SK-N-MC (cell line): ENCODE measurements around a stretch of chr18.

GRCh38 chr18:9418021-9418369 is 57.3 kb upstream of the RALBP1 start:
- RRBS, result no CpG with 5 or more reads among the region's 5 CpGs

DNA sequence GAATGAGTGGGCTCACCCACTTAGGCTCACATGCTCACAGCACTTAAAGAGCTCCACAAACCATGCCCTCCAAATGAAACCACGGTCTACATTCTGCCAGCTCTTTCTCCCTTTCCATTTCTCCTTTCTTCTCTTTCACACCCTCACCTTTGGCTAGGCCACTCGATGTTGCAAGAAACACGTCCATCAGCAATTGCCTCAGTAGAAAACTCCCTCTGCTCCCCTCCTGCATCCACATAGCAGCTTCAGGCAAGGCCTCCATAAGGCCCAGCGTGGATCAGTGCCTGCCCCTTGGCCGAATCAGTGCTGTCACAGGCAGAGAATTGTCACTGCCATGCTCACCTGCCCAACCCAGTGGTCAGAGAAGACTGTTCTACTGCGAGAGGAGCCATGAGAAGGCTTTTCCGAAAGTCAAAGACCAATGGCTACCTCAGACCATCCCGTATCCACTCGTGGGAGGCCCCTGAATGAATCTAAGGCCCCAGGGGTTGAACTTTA is 1.3 kb upstream of the RALBP1 start:
- RRBS, result no CpG with 5 or more reads among the region's 9 CpGs

DNA sequence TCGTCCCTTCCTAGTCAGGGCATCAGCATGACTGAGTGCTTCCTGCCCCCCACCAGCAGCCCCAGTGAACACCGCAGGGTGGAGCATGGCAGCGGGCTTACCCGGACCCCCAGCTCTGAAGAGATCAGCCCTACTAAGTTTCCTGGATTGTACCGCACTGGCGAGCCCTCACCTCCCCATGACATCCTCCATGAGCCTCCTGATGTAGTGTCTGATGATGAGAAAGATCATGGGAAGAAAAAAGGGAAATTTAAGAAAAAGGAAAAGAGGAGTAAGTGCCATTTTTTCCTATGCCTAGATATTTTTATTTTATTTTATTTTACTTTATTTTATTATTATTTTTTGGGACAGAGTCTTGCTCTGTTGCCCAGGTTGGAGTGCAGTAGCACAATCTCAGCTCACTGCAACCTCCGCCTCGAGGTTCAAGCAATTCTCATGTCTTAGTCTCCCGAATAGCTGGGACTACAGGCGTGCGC is 37.7 kb downstream of the RALBP1 start:
- RRBS, result no CpG with 5 or more reads among the region's 11 CpGs

DNA sequence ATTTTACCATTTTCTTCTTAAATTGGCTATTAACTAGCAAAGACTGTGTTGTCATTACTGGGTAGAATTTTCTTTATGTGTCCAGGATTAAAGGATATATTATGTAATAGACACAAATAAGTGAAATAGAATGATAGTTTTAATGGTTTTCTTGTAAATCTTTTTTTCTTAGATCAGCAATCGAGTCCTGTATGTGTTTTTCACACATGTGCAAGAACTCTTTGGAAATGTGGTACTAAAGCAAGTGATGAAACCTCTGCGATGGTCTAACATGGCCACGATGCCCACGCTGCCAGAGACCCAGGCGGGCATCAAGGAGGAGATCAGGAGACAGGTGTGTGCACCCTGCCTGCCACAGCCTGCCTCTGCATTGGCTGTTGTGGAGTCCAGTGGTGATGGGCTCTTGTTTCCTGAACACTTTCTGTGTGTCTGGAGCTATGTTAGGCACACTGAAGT is 49.1 kb downstream of the RALBP1 start:
- RRBS, result no CpG with 5 or more reads among the region's 5 CpGs

DNA sequence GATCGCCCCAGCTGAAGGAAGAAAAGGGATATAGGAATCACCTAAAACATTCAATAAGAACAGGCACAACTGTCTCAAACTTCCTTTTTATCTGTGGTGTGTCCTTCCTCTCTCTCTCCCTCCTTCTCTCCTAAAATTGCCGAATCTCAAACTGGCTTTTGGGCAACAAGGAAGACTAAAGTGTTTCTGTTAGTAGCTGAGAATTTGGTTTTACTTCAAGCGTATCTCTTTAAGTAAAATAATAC is 23.6 kb upstream of the RAB31 start:
- RRBS, result no CpG with 5 or more reads among the region's 3 CpGs

DNA sequence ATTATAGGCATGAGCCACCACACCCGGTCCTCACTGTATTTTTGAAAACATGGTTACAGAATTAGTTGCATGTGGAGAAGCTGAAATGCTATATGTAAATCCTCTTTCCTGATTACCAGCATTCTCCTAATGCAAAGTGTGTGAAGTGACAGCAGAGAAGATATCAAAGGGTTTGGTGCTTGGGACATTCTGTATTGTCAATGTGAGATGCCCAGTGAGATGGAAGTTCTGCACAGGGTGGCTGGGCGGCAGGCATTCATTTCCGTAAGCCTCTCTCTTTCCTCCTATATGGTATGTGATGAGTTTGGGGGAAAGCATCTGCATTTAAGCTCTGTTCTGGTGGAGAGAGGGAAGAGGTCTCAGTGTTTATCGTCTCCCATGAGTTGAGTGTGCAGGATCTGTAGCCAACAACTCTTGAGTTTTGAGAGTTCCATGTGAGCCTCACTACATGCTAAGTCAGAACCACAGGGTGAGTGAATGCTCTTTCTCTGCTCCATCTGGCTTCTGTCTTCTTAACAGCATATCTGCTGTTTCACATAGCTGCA is 22.5 kb downstream of the RAB31 start:
- RRBS, result no CpG with 5 or more reads among the region's 4 CpGs

DNA sequence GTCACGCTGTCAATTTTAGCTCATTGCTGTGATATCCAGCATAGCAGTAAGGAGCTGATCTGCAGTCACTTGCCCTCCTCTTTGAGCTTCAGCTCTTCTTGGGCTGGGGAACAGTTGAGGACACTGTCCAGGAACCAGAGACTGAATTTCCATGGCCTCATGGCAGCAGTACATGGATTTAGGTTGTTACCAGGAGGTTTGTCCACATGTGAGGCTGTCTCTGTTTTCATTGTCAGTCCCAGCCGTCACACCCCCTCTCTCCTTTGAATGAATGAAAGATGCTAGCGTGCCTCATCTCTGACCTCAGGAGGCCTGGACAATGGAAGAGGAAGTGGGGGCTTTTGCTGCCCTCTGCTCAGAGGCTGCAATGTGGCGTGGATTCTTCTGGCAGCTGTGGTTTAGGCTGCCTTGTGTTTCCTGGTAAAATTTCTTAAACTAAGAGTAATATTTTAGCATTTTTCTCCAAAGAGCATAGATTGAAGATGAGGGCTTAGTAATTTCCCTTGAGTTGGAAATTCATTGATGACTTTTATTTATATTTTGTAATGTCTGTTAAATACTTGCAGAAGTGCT is 47.5 kb downstream of the RAB31 start:
- RRBS, result no CpG with 5 or more reads among the region's 4 CpGs

- RRBS, result no CpG with 5 or more reads among the region's 5 CpGs
Measured at GRCh38 chr18:9762442-9763011, 54.4 kb downstream of the RAB31 start.

DNA sequence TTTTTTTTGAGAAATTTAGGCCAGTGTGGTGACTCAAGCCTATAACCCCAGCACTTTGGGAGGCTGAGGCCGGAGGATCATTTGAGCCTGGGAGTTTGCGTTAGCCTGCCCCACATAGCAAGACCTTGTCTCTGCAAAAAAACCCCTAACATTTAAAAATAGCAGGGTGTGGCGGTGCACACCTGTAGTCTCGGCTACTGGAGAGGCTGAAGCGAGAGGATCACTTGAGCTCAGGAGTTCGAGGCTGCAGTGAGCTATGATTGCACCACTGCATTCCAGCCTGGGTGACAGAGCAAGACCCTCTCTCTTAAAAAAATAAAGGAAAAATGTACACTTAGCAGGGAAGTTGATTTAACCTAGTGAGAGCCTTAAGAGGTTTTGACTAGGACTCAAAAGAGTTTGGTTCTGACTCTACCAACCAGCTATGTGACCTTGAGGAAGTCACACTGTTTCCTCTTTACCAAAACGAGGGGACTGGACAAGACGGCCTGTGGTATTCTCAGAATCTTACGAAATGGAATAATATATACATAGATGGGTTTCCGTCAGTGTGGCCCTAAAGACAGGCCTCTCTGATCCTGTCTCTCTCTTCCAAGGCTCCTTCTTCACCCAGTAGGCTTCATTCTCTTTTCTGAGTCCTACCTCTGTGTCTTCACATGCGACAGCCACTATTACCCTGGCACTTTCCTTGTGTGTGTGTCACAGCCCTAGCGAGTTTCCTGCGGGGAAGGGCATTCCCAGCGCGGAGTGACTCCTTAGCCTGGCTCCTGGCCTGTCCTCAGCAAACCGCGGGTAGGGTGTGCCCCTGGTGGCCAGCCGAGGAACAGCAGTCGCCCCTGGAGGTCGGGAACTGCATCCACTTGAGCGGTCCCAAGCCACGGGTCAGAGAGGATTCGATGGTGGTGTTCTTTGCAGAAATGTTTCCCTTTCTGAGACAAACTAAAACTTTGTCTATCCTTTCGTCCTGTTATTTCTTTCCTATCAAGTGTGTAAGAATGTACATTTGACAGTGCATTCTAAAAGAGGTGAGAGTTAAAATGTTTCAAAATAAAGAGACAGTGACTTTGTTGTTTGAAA is 63.1 kb downstream of the RAB31 start:
- RRBS, result no CpG with 5 or more reads among the region's 24 CpGs

- RRBS, result no CpG with 5 or more reads among the region's 4 CpGs
Measured at GRCh38 chr18:9824873-9825480, 60.8 kb upstream of the TXNDC2 start.

GRCh38 chr18:9849473-9850172 is 36.1 kb upstream of the TXNDC2 start:
- RRBS, result no CpG with 5 or more reads among the region's 17 CpGs

DNA sequence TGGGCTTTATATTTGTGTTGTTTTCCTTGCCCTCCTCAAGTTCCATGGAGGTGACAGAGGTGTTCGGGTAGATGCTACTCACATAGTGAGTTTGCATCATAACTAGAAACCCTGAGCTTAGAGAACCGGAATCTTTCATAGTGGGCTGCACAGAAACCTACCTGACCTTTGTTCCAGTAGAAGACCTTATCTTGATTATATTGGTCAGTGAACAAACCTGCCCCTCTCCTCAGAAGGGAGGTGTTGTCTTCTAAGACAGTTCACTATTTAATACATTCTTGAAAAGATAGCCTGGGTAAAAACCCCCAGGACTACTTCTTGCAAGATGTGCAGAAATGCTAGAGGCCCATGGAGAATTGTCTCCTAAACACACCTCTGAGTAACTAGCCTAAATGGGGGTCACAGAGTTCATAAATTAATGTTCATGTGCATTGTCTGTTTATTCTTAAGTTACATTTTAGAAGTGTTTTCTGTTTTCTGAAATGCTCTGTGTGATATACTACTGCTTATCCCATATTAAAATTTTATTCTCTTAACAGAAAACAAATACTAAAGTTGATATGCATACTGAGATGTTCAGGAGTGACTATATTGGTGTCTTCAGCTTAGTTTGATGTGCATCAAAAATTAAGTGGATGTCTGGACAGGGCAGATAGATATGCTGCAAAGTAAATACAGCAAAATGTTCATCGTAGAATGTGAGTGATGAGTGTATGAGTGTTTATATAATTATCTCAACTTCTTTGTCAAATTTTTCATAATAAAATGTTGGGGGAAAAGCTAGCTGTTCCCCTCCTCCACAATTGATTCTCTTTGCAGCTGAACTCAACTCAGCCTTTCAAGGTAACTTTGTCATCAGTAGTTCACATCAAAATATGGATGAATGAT is 13.0 kb downstream of the VAPA start:
- RRBS, result no CpG with 5 or more reads among the region's 3 CpGs

- RRBS, result no CpG with 5 or more reads among the region's 8 CpGs
Measured at GRCh38 chr18:9929116-9929931, 15.5 kb downstream of the VAPA start.

DNA sequence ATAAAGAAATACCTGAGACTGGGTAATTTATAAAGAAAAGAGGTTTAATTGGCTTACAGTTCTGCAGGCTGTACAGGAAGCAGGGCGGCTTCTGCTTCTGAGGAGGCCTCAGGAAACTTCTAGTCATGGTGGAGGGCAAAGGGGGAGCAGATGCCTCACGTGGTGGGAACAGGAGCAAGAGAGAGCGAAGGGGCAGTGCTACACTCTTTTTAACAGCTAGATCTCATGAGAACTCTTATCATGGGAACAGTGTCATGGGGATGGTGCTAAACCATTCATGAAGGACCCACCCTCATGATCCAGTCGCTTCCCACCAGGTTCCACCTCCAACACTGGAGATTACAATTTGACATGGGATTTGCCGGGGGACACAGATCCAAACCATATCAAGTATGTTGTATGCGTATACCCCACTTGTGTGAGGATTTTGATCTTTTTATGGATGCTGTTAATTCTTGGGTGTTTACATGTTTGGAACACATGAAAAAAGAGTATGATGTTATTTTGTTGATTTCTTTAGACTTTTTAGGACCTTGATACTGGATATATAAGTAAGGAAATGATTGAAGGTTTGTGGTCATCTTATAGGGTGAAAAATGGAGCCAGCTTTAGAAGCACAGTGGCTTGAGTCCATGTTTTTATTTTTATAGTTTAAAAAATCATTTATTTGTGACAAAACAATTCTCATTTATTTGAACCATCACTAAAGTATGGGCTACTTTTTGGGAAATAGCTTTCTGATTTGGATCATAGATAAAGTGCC is 28.9 kb downstream of the VAPA start:
- RRBS, result no CpG with 5 or more reads among the region's 6 CpGs

DNA sequence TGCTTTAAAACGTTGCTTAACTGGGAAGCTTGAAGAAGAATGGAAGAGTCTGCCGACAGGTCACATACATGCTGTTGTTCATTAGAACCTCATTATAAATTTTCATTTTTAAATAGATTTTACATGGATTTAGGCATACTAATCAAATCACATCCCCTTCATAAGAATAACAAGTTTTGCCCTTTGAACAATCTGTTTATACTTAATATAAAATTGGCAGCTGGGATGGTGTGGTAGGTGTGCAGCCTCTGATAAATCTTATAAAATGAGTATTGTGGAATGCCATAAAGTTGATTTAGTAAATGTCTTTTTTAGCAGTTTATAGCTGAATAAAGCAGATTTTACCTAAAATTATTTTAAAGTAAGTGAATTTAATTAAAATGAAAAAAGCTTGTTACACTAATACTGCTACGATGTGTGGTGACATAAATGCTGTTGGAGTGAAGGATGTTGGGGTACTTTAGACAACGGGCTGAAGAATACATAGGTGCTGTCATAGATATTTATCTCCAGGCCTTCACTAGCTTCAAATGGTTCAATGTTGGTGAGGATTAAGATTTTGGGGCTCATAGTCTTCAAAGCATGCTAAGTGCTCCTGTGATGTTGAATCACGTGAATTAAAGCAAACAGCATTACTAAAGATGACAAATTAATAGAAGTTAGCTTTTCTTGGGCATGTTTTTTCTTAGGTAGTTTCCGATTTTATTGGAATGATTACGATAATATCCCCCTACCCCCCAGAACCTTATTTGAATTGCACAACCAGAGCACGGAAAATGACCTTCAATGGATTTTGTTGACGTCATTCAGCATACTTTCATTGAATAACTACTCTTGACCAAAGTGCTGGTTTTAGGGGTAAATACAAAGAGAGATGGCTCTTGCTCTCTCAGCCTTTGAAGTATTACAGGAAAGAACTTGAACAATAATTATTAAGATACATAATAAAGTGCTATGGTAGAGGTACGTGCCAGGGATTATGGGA is 35.7 kb downstream of the VAPA start:
- RRBS, result no CpG with 5 or more reads among the region's 10 CpGs

GRCh38 chr18:9968156-9968575 is 54.4 kb downstream of the VAPA start:
- RRBS, result no CpG with 5 or more reads among the region's 13 CpGs

DNA sequence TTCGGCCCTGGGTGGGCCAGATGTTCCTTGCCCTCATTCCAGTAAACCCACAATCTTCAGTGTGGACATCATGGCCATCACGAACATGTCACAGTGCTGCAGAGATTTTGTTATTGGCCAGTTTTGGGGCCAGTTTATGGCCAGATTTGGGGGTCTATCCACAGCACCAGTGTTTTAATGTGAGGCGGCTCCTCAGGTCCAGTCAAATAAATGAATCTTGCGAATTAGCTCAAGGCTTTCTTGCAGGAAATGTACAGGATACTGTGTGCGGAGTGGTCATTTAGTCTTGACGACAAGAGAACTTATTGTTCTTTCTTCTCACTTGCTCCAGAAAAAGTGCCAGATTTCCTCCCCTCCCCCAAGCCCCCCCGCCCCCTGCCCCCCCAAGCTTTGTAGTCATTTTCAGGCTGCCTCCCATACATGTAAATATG is 228.6 kb upstream of the APCDD1 start:
- RRBS, result no CpG with 5 or more reads among the region's 7 CpGs

DNA sequence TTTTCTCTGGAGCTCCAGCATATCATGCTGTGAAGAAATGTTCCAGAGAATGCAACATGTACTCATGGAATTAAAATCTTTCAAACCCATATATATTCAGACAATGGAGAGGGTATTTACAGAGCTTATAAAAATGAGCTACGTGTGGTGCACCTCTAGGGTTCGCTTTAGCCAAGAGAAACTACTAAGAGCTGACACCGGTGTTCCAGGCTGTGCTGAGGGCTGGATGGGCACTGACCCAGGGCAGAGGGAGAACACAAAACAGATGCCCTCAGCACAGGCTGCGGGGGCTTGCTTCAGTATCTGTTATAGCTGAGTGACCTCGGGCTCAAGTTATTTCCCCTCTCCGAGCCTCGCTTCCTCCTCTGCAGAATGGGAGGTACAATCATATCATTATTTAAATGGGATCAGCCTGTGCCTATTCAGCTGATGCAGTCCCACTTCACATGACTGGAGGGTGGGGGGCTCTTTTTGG is 156.2 kb upstream of the APCDD1 start:
- RRBS, result no CpG with 5 or more reads among the region's 7 CpGs

DNA sequence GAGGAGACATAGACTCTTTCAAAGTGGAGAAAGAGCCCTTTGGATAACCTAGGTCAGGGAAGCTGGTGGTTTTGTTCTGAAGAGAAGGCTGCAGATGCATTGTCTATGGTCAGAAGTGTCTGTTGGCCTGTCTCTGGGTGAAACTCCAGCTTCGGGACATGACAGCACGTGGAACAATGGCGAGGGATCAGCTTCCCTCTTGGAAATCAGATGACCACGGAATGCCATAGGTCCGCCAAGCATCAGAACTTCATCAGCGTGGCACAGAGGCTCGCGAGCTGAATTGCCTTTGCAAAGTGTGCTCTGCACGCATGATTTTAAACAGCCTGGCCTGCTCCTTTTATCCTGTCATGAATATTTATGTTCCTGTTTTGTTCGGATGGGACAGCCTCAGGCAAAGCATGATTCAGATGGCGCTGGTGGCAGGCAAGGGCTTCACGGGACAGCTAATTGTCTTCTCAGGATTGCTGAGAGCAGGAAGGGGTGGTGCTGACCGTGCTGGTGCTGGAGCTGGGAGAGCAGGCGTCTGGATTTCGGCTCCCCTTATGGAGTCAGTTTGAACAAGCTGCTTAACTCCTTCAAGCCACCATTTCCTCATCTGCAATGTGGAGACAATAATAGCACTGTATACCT is 79.9 kb upstream of the APCDD1 start:
- RRBS, result no CpG with 5 or more reads among the region's 15 CpGs

DNA sequence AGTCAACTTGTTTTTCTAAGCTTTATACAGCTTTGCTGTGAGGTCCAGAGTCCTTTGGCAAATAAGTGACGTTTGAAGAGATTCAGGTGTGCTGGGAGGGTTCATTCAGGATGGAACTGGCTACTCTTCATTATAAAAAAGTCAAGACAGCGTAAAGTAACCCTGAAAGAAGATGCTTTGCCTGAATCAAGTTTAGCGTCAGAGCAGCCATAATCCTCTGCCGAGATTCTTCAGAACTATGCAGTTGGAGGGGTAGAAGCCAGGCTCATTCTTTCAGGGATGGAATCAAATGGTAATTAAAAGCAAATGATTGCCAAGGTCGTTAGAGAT is 21.8 kb downstream of the APCDD1 start:
- RRBS, result no CpG with 5 or more reads among the region's 5 CpGs